HTERT-HM (cell line): Measurements from ENCODE around the gene HDAC9.

DNA sequence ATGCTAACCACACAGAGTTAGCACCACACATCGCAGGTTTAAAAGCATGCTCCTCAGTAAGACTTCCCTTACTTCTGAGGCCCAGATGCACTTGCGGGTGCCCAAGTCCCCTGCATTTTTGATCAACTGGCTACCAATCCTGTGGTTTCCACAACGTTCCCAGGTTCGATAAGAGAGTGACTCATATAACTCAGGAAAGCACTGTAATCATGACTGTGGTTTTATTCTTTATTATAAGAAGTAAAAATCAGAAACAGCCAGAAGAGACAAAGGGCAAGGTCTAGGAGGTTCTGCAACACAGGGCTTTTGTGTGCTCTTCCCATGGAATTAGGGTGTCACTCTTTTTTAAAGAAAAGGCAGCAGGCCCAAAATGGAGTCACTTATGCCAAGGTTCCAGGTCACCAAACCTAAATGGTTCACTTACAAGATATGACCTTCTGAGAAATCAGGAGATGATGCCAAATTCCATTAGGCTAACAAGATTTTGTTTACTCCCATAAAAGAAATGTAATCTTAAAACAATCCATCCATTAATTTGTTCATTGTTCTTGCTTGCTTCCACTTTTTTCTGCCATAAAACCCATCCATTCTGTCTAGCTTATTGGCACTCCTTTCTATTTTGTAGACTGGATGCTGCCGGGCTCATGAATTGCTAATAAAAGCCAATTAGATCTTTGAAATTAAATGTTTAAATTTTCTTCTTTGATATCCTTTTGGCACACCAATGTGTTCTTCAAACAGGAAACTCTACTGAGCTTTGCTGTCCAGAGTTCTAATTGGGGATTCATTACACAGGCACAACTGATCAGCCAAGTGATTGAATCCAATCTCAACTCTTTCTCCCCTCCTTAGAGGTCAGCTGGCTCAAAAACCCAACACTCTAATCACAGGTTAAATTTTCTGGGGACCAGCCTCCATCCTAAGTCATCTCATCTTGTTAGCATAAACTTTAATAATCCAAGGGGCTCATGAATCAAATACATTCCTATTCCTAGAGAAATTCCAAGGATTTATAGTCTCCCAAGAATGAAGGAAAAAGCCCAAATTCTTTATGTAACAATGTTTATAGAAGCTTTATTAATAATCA, 158.0 kb downstream of the SNX13 start:
- RRBS = no CpG with 5 or more reads among the region's 5 CpGs

- RRBS = no CpG with 5 or more reads among the region's 15 CpGs
Observed at GRCh38 chr7:18494997-18496099, at the start of gene HDAC9. TSS of gene HDAC9 (plus strand) at chr7:18495749.

DNA sequence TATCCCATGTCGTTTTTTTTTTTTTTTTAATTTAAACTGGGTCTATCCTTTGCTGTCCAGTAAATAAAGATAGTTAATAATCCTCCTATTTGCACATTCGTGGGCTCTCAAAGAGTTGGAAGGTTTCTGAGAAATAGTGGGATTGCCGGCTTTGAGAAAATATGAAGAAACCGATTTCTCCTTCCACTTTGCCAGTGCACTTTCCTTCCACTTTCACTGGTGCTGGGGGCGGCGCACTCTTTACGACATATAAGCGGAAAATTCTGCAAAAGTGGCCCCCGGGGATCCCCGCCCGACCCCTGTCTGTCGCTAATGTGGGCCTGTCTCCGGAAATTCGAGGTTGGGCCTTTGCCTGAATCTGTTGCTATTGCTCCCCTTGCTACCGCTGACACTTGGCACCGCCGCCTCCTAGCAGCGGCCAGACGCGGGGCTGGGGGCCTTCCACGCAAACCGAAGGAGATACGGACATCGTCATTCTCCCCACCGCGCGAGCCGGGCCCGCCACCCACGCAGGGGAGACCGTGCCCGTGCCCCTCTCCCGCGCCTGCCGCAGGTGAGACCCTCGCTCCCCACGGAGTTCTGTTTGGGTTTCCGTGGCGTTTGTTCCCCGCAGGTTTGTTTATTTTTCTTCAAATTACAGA, 5.2 kb downstream of the TWIST1 start:
- RRBS = 91% methylated on average over 5 of the region's 40 CpGs

DNA sequence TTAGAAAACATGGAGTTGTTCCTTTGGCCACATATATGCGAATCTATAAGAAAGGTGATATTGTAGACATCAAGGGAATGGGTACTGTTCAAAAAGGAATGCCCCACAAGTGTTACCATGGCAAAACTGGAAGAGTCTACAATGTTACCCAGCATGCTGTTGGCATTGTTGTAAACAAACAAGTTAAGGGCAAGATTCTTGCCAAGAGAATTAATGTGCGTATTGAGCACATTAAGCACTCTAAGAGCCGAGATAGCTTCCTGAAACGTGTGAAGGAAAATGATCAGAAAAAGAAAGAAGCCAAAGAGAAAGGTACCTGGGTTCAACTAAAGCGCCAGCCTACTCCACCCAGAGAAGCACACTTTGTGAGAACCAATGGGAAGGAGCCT, 214.4 kb downstream of the MACC1 start:
- RRBS = no CpG with 5 or more reads among the region's 5 CpGs

- RRBS = no CpG with 5 or more reads among the region's 4 CpGs
Observed at GRCh38 chr7:20201315-20201946, 15.8 kb downstream of the MACC1 start.

DNA sequence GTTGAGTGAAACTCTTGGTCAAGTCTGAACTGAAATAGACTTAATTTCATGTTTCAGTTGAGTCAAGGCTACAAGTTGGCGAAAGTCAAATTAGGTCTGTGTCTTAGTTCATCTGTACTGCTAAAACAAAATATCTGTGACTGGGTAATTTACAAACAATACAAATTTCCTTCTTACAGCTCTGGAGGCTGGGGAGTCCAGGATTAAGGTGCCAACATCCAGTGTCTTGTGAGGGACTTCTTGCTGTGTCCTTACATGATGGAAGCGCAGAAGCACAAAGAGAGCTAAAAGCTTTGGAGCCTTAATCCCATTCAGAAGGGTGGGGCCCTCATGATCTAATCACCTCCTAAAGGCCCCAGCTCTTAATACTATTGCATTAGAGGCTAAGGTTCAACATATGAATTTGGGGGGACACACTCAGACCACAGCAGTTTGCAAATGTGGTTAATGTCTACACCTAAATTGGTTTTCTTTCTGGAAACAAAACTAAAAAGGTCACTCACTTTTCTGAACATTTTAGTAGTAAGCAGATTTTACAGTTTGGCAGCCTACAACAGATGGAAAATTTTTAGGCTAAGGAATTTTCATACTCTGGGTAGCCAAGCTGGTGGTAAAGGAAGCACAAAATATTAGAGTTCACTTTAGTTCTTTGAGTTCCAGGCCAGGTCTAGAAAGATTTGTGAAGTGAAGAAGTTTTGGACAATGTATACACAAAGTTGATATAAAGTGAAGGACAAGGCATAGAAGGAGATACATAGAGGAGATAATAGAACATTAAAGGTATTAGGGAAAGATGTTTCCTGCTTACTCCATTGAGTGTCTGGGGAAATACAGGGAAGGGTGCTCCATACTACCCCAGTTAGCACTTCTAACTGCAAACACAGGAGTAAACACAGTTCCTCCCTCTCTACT, 30.8 kb downstream of the ITGB8 start:
- RRBS = no CpG with 5 or more reads among the region's 2 CpGs

DNA sequence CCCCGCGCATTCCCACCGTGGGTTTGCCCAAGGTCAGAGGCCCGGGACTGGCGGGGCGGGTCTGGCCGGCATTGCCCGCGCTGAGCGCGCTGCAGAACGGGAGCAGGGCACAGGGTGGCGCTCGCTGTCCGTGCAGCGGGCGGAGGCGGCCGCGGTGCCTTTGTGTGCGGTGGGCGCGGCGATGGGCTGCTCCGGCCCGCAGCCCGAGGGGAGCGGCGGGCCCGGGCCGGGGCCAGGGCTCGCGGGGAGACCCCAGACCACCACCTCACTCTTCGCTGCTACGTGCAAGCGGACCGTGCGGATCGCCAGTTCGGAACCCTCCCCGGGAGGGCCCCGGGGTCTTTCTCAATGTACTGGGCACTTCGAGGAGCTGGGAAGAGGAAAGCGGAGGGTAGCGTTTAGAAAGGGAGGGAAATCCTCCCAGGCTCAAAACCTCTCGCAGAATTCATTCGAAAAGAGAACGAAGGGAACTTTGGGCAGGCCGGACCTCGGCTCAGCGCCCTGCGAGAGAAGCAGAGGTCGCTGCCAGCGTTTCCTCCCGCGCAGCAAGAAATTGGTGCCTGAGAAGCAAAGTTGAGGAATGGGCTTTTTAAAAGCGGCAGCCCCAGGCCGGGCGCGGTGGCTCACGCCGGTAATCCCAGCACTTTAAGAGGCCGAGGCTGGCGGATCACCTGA, 8.5 kb downstream of the SP8 start:
- RRBS = 1% methylated on average over 22 of the region's 64 CpGs

GRCh38 chr7:21617294-21617444, 74.3 kb downstream of the DNAH11 start:
- RRBS = no CpG with 5 or more reads among the region's 2 CpGs

DNA sequence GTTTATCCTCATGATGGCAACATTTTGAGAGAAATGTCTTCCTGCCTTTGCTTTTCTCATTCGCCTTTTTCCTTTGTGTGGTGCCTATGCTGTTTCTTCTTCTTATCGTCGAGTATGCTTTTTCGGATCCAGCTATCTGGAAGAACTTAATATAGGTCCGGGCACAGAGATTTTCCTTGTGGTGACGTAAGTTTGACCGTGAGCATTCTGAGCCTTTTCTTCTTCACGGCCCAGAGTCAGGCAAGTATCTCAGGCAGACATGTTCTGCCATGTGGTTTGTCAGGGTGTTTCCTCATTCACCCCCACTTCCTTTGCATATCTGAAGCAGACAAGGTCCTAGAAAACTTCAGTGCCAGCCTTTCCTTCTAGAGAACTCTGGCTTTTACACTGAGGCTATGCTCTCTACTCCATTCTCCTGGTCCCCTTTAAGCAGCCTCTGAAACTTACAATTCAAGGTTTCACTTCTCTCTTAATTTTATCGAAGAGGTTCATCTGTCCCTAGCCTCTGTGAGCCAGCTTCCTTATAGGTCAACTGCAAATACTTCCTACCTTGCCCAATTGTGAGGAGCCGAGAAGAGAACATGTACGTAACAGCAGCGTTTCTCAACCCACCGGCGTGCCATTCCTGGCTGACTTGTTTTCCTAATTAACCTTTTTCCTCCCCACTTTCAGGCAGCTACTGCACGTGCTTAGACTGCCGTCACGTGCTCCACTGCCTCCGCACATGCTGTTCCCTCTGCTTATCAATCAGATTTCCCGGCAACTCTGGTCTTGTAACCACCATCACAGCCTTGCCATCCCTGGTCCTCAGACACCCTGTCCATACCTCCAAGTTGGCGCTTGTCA, 47.3 kb downstream of the CDCA7L start:
- RRBS = no CpG with 5 or more reads among the region's 20 CpGs

- RRBS = 2% methylated on average over 6 of the region's 23 CpGs
Observed at GRCh38 chr7:21944485-21945027, 1.1 kb downstream of the CDCA7L start.

DNA sequence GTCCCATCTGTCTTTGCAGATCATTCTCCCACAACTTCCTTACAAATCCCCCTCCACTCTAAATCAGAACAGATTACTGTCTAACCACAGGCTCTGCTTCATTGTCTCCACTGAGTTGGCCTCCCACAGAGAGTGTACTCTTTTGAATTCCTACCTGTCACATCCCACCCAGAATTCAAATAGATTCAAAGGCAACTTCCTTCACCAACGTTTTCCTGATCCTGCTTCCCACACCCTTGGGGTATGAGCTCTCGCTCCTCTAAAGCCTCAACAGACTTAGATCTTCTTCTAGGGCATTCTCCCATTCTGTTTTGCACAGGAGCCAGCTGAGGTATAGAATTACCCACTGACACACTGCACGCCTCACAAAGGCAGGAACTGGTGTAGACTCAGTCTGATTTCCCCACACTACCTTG, 197.8 kb upstream of the CDCA7L start:
- RRBS = no CpG with 5 or more reads among the region's 3 CpGs

- RRBS = no CpG with 5 or more reads among the region's 3 CpGs
Observed at GRCh38 chr7:22212232-22212800, 144.6 kb downstream of the RAPGEF5 start.

DNA sequence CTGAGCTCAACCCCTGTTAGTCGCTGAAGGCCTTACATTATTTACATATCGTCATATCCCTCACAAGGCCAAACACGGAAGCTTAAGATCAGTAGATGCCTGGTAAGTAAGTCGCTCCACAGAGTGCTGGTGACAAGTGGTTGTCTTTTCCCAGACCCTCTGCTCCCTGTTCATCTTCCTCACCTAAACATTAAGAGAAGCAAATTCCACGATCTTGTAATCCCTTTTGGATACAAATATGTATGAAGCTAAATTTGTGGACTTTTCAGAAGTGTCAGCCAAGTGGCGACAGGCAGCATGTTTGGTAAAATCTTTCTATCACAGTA, 55.0 kb downstream of the RAPGEF5 start:
- RRBS = no CpG with 5 or more reads among the region's 6 CpGs

DNA sequence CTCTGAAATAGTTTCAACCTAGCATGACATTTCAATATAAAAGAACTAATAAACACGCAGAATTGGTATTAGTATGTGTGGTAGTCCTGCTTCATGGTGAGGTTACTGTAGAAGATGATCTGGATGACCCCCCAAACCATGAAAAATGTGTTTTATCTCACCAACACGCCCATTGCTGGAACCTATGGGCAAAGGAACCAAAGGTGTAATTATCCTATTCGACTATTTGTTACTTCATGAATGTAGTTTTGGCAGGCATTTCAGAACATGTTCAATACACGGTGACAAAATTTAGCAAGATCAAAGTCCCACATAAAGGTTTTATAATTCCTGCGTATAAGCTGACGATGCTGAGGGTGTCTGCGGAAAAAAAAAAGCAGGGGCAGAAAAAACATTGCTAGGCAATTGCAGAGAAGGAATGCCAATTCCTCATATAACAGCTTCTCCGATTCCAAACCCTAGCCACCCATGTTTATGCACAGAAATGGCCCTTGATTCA, 13.4 kb downstream of the RAPGEF5 start:
- RRBS = no CpG with 5 or more reads among the region's 8 CpGs

DNA sequence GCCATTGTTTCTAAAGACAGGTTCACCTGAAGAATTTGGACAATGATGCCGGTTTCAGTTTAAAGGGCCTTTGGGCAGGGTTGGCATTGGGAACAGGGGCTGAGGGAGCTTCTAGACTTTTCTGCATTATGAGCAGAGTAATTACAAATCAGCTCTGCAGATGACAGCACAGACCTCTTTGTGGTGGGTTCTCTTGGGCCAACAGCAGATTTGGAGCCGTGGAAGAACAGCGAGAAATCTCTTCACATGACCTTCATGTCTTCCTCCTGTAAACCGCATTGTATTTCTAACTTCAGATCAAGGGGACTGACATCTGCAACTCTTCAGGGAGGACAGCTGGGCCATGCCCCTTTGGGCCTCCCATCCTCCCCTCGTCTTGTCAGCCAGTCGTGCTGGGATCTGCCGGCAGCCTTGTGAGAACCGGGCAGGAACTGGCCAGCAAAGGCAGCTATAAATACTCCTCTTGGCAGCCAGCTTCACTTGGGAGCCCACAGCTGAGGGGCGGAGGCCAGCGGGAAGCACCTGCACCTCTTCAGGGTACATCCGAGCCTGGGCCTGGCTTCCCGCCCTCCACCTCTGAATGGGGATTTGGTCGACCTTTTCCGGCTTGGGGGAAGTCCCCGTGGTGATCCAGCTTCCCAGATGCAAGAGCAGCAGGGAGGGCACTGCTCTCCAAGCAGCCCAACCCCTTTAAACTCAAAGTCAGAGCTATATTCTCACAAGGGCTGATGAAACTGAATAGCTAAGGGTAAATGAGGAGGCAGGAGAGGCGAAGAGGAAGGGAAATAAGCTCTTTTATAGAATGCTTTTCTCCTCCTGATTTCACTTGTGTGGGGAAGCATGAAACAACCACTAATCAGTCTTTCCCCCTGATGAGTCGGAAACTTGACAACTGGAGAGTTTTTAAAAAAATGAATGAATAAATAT, 54.7 kb downstream of the STEAP1B start:
- RRBS = no CpG with 5 or more reads among the region's 17 CpGs

- RRBS = no CpG with 5 or more reads among the region's 4 CpGs
Observed at GRCh38 chr7:22589905-22590169, 89.8 kb upstream of the STEAP1B start.

GRCh38 chr7:22858829-22859587, 36.4 kb upstream of the TOMM7 start:
- RRBS = no CpG with 5 or more reads among the region's 7 CpGs

DNA sequence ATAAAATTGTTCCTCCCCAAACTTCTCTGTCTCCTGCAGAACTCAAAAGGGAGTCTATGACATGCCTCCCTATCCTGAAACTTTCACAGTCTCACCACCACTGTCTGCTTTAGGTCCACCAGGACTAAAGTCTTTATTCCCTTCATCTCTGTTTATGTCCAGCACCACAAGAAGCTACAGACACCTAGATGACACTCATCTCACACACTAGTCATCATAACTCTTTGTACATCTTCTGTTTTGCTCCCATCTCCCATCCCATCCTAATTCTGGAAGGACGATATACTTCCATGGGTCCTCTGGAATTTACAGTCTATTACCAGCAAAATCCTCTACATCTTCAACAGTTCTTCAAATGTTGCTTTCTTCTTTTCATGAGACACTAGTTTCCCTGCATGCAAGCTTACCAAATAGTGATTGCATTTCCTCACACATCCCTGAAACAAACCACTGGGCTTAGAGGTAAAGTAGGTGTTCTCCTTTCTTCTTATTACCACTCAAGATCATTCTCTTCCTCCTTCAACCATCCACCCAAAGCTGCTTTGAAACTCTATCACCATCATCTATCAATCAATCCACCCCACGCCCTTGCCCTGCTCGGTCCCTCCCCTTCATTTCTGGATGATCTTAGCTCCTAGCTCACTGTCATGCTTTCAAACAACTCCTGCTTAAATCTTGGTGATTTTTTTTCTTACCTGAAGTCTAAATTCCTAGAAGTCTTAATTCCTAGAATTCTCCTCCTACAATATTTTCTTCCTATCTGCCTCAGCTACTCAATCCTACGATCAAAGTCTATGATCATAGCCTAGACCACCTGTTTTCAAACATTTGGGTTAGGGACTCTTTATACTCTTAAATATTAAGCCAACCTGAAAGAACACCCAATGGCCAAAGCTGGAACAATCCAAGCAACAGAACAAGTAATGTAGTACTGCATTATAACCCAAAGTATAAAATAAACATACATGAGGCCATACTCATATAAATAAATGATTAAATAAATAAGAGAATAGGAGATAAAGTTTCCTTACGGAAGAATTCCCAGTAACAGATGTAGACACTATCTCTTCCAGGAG, 18.9 kb downstream of the HYCC1 start:
- RRBS = no CpG with 5 or more reads among the region's 5 CpGs

DNA sequence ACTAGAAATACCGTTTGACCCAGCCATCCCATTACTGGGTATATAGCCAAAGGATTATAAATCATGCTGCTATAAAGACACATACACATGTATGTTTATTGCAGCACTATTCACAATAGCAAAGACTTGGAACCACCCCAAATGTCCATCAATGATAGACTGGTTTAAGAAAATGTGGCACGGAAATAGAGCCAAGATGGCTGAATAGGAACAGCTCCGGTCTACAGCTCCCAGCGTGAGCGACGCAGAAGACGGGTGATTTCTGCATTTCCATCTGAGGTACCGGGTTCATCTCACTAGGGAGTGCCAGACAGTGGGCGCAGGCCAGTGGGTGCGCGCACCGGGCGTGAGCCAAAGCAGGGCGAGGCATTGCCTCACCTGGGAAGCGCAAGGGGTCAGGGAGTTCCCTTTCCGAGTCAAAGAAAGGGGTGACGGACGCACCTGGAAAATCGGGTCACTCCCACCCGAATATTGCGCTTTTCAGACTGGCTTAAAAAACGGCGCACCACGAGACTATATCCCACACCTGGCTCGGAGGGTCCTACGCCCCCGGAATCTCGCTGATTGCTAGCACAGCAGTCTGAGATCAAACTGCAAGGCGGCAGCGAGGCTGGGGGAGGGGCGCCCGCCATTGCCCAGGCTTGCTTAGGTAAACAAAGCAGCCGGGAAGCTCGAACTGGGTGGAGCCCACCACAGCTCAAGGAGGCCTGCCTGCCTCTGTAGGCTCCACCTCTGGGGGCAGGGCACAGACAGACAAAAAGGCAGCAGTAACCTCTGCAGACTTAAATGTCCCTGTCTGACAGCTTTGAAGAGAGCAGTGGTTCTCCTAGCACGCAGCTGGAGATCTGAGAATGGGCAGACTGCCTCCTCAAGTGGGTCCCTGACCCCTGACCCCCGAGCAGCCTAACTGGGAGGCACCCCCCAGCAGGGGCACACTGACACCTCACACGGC, 21.9 kb upstream of the HYCC1 start:
- RRBS = no CpG with 5 or more reads among the region's 37 CpGs

DNA sequence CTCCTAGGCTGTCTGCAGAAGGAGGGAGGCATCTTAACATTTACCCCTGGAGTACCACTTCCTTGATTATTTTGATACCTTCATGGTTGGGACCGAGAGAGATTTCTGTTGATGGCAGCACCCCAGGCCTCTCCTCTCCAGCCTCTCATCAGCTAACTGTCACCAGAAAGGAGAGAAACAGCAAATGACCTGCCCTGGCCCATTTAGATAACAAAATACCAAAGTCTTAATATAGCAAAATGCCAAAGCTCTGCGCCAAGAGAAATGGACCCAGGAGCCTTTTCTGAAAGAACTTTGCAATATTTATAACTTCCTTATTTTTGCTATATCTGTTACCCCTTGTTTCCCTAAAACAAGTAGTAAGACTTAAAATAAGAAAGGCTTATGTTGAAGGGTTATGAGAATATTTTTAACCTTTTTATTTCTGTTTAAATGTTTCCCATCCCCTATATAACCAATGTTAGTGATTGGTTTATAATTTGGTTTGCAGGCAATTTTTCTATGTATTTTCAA, 29.9 kb upstream of the KLHL7 start:
- RRBS = no CpG with 5 or more reads among the region's 2 CpGs